Parotid gland (tissue), 1 donor: Measurements from ENCODE around the gene CMIP.

GRCh38 chr16:81377243-81378173, 62.7 kb downstream of the GAN start:
- PRO-cap = unidirectional peak, plus-strand start at chr16:81377586

GRCh38 chr16:81383735-81384788, 60.5 kb upstream of the CMIP start:
- PRO-cap = no peak

DNA sequence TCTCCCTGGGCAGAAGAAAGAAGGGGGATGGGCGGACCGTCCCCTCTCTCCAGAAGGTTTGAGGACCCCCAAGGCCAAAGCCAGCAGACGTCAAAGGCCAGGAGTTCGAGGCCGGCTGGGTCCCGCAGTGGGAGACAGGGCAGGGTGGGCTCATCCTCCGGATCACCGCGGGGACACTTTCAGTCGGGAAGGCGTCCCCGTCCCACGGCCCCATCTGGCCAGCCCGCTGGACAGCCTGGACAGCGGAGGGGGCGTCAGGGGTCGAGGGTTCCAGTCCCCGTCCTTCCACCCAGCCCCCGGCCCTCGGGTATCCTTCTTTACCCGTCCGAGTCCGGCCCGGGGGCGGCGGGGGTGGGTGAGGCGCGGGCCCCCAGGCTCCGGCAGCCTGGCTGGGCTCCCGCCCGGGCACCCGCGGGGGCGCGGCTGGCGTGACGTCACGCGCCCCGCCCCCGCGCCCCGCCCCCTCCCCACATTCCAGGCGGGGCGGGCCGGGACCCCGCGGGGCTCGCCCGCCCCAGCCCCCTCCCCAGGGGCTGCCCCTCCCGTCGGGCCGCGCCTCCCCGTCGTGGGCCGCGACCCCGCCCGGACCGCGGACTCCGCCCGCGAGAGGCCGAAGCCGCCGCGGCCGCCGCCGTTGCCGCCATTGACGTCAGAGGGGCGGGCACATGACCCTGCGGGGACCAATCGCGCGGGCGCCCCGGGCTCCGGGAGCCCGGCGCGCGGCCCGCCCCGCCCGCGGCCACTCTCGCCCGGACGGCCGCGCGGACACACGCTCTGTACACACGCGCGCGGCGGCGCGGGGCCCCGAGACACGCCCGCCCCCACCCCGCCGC, at the start of gene CMIP:
Gene CMIP (plus strand): TSS at position 742 of the 833 bp plus-strand sequence.
- PRO-cap = bidirectional peak, plus-strand start at position 742 of the sequence, minus-strand start at position 651 of the sequence

DNA sequence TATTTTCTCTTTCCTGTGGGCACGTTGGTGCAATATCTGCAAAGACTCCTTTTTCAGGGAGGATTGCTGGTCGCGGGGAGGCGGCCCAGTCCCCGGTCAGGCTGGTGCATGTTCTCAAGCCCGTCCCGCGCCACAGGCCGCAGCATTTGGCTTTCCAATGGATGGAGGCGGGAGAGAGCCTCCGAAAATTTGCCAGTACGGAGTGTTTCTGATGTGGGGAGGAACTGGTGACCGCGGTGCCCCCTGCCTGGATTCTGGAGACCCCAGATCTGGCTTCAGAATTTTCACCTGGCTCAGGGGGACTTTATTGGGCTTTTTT, 2.3 kb downstream of the CMIP start:
- PRO-cap = no peak

DNA sequence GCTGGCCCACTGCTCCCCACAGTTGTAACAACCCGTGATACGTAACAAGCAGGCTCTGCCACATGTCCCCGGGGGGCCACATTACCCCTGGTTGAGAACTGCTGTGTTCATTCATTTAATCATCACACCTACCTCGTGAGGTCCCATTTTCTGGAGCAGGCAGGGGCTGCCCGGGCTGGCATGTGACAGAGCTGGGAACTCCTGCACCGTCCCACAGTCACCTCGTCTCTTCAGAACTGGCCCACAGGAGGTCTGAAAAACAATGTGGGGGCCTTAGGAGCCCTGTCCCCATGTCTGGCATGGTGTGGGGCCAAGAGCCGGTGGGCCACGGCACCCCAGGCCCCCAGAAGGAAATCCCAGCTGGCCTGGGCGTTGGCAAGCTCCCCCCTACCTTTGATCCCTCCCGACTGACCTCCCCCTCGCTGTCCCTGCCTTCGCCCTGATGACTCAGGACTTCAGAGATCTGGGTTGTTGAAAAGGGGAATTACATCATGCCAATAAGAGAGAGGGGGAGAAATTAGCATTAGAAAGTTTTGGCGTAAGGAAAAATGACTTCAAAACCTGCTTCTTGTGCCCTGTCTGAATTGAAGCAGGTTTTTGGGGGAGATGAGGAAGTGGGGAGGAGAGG, 13.0 kb downstream of the CMIP start:
- PRO-cap = no peak

GRCh38 chr16:81460507-81460795, 15.8 kb downstream of the CMIP start:
- PRO-cap = no peak

DNA sequence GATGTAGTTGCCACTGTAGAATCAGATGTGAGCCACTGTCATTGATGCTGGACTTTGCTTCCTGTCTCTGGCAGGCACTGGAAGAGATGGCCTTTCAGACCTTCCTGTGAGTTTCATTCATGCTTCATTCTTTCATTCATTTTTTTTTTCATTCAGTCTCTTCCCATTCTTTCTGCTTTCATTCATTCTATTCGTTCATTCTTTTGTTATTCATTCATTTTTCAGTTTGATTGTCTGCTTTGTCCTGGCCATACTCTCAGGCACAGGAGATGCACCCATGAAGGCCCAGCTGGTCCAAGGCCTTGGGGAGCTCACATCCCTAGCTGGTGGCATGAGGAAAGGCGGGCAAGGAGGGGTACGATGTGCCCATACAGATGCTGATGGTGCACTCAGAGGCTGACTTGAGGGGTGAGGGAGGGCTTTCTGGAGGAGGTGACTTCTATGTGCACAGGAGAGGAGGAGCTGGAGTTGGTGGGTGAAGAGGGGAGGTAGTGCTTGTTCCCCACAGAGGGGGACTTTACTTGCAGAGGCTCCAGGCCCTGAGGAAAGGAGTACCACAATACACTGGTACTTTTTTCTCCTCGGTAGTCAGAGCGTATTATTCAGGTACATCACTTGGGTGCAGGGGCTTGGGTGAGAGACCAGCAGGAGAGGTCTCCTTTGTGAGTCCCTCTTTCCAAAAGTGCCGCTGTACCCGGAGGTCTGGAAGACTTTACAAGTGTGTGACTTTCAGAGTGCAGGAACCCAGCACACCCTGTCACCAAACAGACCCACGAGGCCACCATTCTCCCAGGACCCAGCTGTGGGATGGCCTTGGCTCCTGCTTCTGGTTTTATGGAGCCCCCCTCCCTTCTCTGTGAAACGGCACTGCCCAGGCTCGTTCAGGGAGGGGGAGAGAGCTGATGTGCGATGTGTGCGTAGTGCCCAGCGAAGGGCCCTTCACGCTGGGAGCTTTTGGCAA, 44.5 kb downstream of the CMIP start:
- PRO-cap = no peak

DNA sequence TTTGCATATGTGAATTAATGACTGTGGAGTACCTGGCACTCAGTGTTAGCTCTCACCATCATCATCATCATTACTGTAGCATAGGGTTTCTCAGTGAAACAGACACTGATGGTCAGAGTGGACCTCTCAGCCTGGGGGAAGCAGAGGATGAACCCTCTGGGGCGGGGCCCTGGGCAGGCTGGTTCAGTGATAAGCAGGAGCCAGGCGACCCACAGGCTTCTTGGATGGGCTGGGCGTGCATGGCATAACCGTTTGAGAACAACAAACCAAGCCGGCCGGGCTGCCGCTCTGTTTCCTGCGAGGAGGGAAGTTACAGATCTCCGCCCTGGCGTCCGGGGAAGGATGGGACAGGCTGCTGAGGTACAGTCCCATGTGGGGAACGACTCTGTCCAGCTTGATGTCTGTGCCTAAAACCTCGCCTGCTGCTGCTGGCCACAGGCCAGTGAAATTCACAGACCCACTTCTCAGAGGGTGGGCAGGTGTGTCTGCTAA, 50.6 kb downstream of the CMIP start:
- PRO-cap = no peak

- PRO-cap = no peak
Measured at GRCh38 chr16:81521976-81522874, 77.6 kb downstream of the CMIP start.

- PRO-cap = no peak
Measured at GRCh38 chr16:81523213-81523942, 78.8 kb downstream of the CMIP start.

- PRO-cap = no peak
Measured at GRCh38 chr16:81584227-81584562, 139.6 kb downstream of the CMIP start.

DNA sequence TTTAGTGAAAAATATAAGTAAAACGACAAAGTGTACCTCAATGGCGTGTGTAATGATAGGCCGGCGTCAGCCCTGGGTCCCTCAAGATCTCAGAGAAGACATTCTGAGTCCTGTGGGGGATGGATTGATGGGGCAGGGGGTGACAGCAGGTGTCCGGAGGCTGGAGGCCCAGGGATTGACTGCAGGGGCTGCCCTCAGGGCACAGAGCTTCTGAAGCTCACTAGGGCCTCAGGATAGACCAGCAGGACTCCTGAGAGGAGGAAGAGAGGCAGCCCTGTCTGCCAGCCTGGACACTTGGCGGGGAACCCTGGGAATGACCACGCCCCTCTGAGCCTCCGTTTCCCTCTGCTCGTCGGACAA, 145.2 kb downstream of the CMIP start:
- PRO-cap = no peak

DNA sequence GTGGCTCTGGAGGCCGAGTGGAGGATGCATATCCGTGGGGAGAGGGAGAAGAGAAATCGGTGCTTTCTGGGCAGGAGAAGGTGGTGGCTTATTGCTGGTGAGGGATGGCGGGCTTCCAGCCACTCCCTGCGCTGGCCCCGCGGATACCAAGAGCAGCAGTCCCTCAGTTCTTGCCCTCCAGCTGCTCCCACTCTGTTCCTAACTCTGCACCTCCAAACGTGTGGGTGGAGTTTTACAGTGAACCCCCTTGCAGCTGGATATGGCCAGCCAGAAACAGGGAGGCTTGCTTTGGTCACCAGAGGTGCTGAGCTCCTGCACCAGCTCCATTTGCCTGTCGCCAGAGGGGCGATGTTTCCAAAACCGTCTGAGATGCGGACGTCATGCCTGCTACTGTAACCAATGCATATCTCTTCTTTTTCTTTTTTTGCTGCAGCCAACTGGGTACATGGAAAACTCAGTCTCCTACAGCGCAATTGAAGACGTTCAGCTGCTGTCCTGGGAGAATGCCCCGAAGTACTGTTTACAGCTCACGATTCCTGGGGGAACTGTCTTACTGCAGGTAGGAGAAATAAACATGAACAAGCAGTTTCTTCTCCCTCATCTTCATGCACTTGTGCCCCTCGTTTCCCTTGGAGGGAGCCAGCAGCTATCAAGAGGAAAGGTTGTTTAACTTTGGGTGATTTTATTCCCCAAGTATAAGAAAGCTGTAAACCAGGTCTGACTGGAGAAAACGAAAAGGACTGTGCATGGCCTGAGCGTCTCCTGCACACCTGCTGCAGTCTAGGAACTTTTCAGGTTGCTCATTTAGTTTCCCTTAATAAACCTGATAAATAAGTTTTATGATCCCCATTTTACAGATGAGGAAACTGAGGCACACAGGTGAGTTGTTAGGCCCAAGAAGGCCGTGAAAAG, 162.8 kb downstream of the CMIP start:
- PRO-cap = no peak

- PRO-cap = no peak
Measured at GRCh38 chr16:81645064-81645910, 133.8 kb upstream of the PLCG2 start.

DNA sequence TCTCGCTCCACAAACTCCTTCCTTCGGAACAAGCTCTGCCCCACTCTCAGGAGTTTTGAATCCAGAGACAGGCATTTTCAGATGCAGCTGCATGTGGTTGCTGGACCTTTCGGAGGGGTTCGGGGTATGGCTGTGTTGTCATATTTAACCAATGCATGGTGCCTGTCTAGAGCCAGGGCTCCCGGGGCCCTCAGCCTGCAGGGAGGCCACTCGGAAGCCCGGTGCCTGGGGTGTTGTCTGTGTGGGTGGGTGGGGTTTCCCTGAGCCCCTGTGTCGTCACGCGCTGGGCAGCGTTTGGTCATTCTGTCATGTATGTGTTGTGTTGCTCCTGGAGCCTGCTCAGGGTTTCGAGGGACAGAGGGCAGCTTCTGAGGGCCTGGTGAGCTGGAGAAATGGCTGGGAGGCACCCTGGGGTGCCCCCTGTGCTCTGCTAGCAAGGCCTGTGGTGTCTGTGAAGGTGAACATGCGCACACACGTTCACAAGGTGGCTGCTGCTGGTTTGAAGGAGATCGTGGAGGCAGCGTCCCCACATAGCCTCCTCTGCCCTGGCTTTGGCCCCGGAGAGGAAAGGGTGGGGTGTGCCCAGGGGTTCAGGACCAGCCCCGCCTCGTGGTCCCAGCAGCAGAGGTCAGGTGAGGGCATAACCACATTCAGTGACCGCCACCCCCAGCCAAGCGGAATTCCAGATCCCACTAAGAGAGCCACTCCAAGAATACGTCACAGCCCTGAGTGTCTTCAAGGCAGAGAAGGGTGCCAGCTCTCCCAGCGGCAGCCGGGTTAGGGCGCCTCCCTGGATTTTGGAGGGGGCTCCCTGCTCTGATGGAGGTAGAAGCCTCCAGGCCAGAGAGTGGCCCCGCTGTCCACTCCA, 98.9 kb upstream of the PLCG2 start:
- PRO-cap = no peak

GRCh38 chr16:81816708-81817251, 37.7 kb downstream of the PLCG2 start:
- PRO-cap = no peak

- PRO-cap = no peak
Measured at GRCh38 chr16:83689442-83689925, 118.3 kb upstream of the HSBP1 start.

- PRO-cap = no peak
Measured at GRCh38 chr16:83744330-83745165, 63.2 kb upstream of the HSBP1 start.

- PRO-cap = no peak
Measured at GRCh38 chr16:83954111-83954512, 1.1 kb downstream of the OSGIN1 start.

GRCh38 chr16:83963190-83963931, 4.7 kb upstream of the NECAB2 start:
- PRO-cap = no peak